Ovary (tissue), 7 donors: Measurements from ENCODE around the genes SLC44A2, C19orf38 and PLPPR2.

GRCh38 chr19:10624685-10625868, at the start of gene SLC44A2:
SLC44A2 (plus strand) TSS chr19:10625553.
- PRO-cap, 7 experiments, result peak in 7 of 7 experiments; most common plus-strand start chr19:10625594 (in 4); most common minus-strand start chr19:10625458 (in 3)
- RAMPAGE, long total RNA, 2 experiments, result no peak in any of the 2 experiments

DNA sequence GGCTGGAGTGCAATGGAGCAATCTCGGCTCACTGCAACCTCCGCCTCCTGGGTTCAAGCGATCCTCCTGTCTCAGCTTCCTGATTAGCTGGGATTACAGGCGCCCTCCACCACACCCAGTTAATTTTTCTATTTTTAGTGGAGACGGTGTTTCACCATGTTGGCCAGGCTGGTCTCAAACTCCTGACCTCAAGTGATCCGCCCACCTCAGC, 1.7 kb upstream of the ILF3 start:
- PRO-cap, 7 experiments, result no peak in any of the 7 experiments
- RAMPAGE, long total RNA, 2 experiments, result no peak in any of the 2 experiments

DNA sequence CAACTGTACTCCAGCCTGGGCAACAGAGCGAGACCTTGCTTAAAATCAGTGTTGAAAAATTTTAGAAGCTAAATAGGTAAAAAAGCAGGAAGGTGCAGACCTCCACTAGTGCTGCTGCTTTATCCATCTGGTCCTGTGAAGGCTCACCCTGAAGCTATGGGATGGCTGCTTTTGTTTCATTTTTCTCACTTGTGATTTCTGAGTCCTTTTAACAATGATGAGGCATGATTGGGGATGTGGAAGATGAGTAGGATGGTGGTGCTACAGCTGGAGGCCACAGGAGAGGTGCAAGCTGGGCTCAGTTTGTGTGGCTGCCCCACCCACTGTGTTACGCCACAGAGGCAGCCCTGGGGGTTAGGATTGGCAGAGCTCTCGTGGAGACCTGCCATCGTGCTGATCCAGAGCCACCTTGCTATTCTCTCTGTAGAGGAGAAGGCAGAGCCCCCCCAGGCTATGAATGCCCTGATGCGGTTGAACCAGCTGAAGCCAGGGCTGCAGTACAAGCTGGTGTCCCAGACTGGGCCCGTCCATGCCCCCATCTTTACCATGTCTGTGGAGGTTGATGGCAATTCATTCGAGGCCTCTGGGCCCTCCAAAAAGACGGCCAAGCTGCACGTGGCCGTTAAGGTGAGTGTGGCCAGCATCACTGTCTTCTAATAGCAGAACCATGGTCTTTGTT, 19.5 kb upstream of the QTRT1 start:
- PRO-cap, 7 experiments, result no peak in any of the 7 experiments
- RAMPAGE, long total RNA, 2 experiments, result no peak in any of the 2 experiments

DNA sequence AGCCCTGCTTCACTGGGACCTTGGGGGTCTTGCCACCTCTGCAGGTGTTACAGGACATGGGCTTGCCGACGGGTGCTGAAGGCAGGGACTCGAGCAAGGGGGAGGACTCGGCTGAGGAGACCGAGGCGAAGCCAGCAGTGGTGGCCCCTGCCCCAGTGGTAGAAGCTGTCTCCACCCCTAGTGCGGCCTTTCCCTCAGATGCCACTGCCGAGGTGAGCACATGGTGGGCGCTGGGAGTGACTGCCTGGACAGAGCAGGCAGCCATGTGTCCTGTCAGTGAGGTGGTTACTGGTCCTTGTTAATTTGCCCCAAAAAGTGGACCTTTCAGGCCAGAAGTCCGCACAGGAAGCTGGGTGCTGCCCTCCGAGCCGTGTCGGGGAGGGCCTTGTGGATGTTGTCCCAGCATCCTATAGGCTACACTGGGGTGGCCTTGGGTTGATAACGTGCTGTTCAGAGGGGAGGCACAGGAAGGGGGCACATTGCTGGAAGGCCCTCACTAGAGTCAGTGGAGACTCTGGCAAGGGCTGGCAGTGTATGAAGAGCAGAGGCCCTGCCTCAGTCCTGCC, 18.7 kb upstream of the QTRT1 start:
- PRO-cap, 7 experiments, result no peak in any of the 7 experiments
- RAMPAGE, long total RNA, 2 experiments, result no peak in any of the 2 experiments

- PRO-cap, 7 experiments, result no peak in any of the 7 experiments
- RAMPAGE, long total RNA, 2 experiments, result no peak in any of the 2 experiments
Measured at GRCh38 chr19:10687975-10688424, 13.2 kb upstream of the QTRT1 start.

GRCh38 chr19:10691440-10692327, 9.6 kb upstream of the QTRT1 start:
- PRO-cap, 7 experiments, result no peak in any of the 7 experiments
- RAMPAGE, long total RNA, 2 experiments, result no peak in any of the 2 experiments

DNA sequence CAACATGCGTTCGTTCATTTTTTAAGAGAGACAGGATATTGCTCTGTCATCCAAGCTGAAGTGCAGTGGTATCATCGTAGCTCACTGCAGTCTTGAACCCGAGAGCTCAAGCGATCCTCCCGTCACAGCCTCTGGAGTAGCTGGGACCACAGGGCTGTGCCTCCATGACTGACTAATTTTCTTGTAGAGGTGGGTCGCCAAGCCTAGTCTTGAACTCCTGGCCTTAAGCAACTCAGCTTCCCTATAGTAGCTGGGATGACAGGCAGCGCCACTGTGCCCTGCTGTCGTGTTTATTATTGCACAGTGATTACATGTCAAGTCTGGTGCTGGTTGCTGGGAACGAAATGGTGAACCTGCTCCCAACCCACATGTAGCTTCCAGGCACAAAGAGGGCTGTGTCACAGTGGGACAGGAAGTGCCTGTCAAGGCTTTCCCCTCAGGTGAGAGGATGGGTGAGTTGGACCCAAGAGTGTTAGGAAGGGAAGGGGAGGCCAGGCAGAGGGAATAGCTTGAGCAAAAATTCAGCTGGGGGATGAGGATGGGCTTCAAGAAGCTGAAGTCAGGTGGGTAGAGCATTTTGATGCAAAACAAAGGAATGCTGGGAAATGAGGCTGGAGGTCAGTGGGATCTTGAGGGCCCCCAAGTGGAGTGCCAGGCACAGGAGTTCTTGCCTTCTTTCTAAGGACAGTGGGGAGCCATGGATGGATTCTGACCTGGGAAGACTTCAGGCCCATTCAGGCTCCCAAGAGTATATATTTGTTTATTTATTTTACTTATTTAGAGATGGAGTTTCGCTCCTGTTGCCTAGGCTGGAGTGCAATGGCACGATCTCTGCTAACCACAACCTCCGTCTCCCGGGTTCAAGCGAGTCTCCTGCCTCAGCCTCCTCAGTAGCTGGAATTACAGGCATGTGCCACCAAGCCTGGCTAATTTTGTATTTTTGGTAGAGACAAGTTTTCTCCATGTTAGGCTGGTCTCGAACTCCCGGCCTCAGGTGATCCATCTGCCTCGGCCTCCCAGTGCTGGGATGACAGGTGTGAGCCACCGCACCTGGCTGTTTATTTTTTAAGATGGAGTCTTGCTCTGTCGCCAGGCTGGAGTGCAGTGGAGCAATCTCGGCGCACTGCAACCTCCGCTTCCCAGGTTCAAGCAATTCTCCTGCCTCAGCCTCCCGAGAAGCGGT, 8.4 kb upstream of the QTRT1 start:
- PRO-cap, 7 experiments, result no peak in any of the 7 experiments
- RAMPAGE, long total RNA, 2 experiments, result no peak in any of the 2 experiments

DNA sequence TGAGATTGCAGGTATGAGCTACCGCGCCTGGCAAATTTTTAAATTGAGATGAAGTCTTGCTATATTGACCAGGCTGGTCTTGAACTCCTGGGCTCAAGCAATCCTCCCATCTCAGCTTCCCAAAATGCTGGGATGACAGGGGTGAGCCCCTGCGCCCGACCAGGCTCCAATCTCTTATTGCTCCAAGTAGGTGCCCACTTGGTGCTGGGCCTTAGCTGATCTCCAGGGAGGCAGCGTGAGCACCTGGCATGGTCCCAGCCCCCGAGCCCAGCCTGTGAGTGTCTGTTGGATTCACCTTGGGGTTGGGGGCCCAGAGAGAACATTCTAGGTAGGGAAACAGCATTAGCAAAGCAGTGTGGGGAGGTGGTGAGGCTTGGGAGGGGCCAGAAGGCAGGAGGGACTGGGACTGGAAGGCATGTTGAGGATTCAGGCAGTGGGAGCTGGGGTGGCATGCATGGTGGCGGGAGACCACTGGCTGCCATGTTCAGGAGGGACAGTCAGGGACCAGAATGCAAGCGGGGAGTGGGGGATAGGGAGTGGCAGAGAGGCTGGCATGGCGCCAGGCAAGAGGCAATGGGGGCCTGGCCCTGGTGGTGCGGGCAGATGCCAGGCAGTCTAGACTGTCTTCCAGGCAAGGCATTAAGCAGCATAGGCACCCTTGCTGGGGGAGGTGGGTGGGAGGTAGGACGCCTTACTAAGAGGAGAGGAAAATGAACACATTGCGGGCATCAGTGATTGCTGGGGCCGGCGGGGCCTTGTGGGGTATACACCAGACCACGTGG, 45.7 kb downstream of the DNM2 start:
- PRO-cap, 7 experiments, result no peak in any of the 7 experiments
- RAMPAGE, long total RNA, 2 experiments, result no peak in any of the 2 experiments

- PRO-cap, 7 experiments, result no peak in any of the 7 experiments
- RAMPAGE, long total RNA, 2 experiments, result no peak in any of the 2 experiments
Measured at GRCh38 chr19:10796825-10797203, 39.2 kb downstream of the TMED1 start.

DNA sequence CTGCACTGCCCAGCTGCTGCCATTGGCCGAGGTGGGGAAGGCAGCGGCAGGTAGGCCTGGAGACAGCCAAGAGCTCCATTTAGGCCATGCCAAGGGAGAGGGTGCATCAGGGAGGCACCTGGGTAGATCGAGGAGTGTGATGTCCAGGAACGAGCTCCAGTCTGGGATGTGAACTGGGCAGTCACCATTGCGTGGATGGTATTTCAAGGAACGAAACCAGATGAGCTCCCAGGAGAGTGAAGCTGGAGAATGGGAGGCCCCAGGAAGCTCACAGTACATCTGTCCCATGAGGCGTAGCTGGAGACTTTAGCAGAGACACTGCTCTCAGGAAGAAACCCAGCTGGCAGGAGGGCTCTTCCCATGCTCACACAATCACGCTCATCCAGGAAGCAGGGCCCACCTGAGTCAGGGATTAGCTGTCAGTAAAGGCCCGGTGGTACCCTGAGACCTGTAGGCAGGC, 15.4 kb downstream of the TMED1 start:
- PRO-cap, 7 experiments, result no peak in any of the 7 experiments
- RAMPAGE, long total RNA, 2 experiments, result no peak in any of the 2 experiments

DNA sequence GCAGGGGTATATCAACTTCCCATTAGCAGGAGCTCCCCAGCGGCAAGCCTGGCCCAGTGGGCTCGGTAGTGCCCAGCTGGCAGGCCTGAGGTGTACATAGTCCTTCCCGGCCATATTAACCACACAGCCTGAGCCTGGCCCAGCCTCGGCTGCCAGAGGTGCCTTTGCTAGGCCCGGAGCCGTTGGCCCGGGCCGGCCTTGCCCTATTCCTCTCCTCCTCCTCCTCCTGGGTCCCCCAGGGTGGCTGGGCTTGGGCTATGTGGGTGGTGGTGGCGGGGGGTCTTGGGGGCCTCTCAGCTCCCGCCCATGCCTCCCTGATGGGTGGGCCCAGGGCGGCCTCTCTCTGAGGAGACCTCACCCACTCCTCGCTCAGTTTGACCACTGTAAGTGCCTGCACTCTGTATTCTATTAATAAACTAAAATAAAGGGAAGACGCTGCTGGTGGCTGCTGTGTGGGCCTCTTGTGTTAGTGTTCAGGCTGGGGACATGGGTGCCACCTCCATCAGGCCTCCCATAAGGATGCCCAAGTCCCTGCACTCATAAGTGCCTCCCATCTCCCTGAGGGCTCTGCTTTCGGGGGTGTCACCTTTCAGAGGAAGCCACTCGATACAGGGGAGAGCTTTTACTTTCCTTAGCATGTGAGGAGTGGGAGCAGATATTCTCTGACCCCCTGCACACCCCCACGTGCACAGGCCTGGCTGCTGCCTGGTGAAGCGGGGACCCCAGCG, 4.4 kb downstream of the TMED1 start:
- PRO-cap, 7 experiments, result no peak in any of the 7 experiments
- RAMPAGE, long total RNA, 2 experiments, result no peak in any of the 2 experiments

DNA sequence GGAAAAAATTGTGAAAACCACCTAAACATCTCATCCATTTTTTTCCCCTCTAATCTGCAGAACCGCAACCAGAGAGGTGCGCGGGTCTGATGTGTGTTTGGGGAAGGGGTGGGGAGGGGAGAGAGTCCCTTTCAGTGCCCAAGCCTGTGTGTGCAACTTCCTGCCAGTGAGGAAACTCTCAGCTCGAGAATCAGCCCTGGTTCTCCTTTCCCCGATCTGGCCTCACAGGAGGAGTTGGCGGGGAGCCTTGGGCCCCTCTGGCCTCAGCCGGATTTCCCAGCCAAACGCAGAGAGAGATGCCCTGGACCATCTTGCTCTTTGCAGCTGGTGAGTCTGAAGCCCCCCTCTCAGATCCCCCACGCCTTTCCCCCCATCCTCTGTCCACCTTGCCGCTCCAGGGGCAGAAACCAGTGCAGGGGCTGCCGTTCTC, at the start of gene C19orf38:
C19orf38 (plus strand) TSS at position 203 of the 430 bp plus-strand sequence.
- PRO-cap, 7 experiments, result peak in 4 of 7 experiments; most common plus-strand start position 283 of the sequence (in 4); most common minus-strand start position 150 of the sequence (in 2)
- RAMPAGE, long total RNA, 2 experiments, result start-site peak on the plus strand in 1 of 2 experiments, centred at position 207 of the sequence, 6 reads per replicate

GRCh38 chr19:10990989-10991491, 30.2 kb downstream of the SMARCA4 start:
- PRO-cap, 7 experiments, result no peak in any of the 7 experiments
- RAMPAGE, long total RNA, 2 experiments, result no peak in any of the 2 experiments

- PRO-cap, 7 experiments, result peak in 1 of 7 experiments; most common plus-strand start chr19:11083931 (in 1)
- RAMPAGE, long total RNA, 2 experiments, result no peak in any of the 2 experiments
Measured at GRCh38 chr19:11083829-11084352, 5.4 kb upstream of the LDLR start.

DNA sequence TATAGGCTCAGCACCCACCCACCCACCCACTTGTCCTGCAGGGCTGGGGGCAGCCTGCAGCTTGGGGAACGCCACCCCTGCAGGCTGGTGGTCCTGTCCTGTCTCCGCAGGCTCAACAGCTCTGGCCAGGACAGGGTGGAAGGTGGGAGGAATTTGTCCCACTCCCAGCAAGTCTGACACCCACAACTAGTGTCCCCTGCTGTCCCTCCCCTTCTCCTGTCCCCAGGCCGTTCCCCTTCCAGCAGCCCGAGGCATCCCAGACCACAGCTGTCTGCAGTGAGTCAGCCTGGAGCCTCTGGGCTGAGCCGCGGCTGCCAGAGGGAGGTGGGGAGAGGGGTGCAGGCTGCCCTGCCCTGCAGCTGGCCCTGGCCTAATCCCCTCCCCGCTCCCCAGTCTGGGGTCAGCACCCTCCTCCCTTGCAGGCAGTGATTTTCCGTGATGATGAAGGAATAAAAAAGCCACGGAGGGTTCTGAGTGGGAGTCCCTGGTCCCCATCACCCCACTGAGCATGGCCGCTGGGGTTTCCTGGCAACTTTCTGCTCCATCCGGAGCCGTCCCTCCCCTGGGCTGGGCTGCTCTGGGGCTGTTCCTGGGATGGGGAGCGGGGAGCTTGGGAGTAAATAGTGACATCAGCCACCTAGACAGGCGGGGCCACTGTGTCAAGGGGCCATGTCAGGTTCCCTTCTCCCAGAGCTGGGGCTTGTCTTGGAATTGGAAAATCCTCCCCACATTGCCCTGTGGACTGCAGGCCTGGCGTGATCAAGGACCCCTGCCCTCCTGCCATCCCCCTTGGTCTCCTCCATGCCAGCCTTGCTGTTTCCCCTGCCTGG, 16.9 kb downstream of the SPC24 start:
- PRO-cap, 7 experiments, result peak in 7 of 7 experiments; most common plus-strand start position 730 of the sequence (in 4); most common minus-strand start position 275 of the sequence (in 5)
- RAMPAGE, long total RNA, 2 experiments, result no peak in any of the 2 experiments

DNA sequence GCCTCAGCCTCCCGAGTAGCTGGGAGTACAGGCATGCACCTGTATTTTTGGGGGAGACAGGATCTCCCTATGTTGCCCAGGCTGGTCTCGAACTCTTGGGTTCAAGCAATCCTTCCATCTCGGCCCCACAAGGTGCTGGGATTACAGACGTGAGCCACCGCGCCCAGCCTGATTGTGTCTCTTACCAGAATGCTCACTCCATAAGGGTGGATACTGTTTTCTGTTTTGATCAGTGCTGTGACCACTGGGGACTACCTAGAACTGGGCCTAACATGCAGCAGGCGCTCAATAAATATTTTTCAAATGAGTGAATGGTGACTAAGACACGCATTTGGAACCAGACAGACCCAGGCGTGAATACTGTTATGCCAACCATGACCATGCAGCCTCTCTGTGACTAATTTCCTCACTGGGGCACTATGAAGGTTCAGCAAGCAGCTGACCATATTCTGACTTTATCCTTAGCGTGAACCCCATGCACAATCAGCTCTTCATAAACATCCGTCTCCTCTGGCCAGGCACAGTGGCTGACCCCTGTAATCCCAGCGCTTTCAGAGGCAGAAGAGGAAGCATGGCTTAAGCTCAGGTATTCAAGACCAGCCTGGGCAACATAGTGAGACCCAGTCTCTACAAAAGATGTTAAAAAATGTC, 13.0 kb upstream of the SPC24 start:
- PRO-cap, 7 experiments, result no peak in any of the 7 experiments
- RAMPAGE, long total RNA, 2 experiments, result no peak in any of the 2 experiments

- PRO-cap, 7 experiments, result no peak in any of the 7 experiments
- RAMPAGE, long total RNA, 2 experiments, result no peak in any of the 2 experiments
Measured at GRCh38 chr19:11240066-11240470, 649 bp downstream of the ANGPTL8 start.

DNA sequence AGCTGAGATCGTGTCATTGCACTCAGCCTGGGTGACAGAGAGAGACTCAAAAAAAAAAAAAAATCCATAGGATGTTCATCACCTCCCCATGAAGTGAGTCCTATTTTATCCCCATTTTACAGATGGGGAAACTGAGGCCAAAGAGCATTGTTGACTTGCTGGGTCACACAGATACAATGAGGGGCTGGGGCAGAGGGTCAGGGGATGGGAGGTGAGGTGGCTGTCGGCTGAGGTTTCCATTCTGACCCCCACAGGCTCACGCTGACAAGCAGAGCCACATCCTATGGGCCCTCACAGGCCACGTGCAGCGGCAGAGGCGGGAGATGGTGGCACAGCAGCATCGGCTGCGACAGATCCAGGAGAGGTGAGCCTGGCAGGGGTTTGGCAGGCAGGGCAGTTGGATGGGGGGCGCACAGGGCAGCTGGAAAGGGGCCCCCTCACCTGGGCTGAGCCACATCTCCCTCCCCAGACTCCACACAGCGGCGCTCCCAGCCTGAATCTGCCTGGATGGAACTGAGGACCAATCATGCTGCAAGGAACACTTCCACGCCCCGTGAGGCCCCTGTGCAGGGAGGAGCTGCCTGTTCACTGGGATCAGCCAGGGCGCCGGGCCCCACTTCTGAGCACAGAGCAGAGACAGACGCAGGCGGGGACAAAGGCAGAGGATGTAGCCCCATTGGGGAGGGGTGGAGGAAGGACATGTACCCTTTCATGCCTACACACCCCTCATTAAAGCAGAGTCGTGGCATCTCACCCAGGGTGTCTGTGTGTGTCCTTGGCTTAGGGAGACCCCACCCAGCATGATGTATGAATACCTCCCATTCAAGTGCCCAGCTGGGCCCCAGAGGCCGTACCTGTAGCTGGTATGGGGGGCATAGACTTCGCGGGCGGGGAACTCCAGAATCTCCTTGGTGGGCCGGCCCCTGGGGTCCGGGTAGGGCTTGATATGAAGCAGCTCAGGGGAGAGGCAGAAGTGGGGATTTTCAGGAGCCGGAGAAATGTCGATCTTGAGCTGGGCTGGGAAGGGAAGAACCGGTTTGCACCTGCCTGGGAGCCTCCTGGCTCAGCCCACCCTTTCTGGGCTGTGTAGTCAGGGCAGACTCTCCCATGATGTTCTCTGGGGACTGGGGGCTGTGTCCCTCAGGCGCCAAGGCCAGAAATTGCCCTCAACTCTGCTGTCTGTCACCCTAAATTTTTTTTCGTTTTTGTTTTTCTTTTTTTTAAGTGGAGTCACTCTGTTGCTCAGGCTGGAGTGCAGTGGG, 2.2 kb downstream of the ANGPTL8 start:
- PRO-cap, 7 experiments, result no peak in any of the 7 experiments
- RAMPAGE, long total RNA, 2 experiments, result no peak in any of the 2 experiments

GRCh38 chr19:11355040-11355994, at the start of gene PLPPR2:
PLPPR2 (plus strand) TSS chr19:11355432.
- PRO-cap, 7 experiments, result peak in 7 of 7 experiments; most common plus-strand start chr19:11355432 (in 7); most common minus-strand start chr19:11355265 (in 4)
- RAMPAGE, long total RNA, 2 experiments, result no peak in any of the 2 experiments

DNA sequence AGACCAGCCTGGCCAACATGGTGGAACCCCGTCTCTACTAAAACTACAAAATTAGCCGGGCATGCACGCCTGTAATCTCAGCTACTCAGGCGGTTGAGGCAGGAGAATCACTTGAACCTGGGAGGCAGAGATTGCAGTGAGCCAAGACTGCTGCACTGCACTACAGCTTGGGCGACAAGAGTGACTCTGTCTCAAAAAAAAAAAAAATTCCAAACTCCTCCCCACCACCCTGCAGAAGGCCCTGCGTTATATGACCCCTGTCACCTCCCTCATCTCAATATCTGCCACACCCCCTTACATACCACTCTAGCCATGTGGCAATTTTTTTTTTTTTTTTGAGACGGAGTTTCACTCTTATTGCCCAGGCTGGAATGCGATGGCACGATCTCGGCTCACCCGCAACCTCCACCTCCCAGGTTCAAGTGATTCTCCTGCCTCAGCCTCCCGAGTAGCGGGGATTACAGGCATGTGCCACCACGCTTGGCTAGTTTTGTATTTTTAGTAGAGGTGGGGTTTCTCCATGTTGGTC, 4.7 kb downstream of the EPOR start:
- PRO-cap, 7 experiments, result no peak in any of the 7 experiments
- RAMPAGE, long total RNA, 2 experiments, result no peak in any of the 2 experiments